ENCODE data around the genes GTF2H3 and DNAH10.

GRCh38 chr12:122750671-122751782 lies 1.6 kb upstream of the DENR start:
- PRO-cap = bidirectional peak, plus-strand start at chr12:122751045, minus-strand start at chr12:122751020; bidirectional peak, plus-strand start at chr12:122751301, minus-strand start at chr12:122751257; bidirectional peak, plus-strand start at chr12:122751665, minus-strand start at chr12:122751566

DNA sequence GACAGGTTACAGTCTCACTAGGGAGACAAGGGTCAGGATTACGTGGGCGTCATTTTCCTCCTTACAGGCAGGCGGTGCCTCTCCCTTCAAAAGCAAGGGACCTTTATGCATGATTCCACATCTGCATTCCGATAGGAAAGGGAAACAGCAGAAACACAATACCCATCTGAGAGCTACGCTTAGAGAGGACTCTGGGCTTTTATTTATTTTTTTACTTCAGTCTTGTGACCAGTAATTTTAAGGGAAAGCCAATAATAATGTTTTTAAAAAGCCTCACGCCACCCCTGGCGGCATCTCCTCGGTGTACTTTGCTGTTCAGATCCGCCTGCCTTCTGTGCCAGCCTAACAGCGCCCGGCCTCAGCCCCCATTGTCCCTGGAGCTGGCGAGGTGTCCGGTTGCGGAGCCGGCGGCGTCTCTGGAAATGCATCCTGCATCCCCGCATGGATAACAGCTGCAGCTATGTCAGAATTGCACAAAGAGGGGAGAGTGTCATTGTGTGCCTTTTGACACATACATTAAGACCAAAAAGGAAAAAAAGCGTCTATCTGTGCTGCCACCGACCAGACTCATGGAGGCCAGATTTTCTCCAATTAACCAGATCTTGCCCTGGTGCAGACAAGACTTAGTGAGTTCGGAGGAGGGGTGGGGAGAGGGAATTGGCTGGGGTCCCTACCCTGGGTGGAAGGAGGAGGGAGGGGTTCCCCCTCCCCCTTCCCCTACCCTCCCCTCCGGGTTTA lies 707 bp upstream of the HIP1R start:
- PRO-cap = unidirectional peak, plus-strand start at position 118 of the sequence; bidirectional peak, plus-strand start at position 368 of the sequence, minus-strand start at position 336 of the sequence

GRCh38 chr12:122855083-122855674 lies 19.9 kb downstream of the HIP1R start:
- PRO-cap = no peak

GRCh38 chr12:122865409-122866230 lies 30.3 kb downstream of the VPS37B start:
- PRO-cap = no peak

- PRO-cap = no peak
Measured at GRCh38 chr12:122867425-122868570, 28.1 kb downstream of the VPS37B start.

- PRO-cap = no peak
Measured at GRCh38 chr12:123151836-123152165, 911 bp upstream of the PITPNM2 start.

GRCh38 chr12:123388251-123388875 lies 4.4 kb downstream of the KMT5A start:
- PRO-cap = bidirectional peak, plus-strand start at chr12:123388946, minus-strand start at chr12:123388688

DNA sequence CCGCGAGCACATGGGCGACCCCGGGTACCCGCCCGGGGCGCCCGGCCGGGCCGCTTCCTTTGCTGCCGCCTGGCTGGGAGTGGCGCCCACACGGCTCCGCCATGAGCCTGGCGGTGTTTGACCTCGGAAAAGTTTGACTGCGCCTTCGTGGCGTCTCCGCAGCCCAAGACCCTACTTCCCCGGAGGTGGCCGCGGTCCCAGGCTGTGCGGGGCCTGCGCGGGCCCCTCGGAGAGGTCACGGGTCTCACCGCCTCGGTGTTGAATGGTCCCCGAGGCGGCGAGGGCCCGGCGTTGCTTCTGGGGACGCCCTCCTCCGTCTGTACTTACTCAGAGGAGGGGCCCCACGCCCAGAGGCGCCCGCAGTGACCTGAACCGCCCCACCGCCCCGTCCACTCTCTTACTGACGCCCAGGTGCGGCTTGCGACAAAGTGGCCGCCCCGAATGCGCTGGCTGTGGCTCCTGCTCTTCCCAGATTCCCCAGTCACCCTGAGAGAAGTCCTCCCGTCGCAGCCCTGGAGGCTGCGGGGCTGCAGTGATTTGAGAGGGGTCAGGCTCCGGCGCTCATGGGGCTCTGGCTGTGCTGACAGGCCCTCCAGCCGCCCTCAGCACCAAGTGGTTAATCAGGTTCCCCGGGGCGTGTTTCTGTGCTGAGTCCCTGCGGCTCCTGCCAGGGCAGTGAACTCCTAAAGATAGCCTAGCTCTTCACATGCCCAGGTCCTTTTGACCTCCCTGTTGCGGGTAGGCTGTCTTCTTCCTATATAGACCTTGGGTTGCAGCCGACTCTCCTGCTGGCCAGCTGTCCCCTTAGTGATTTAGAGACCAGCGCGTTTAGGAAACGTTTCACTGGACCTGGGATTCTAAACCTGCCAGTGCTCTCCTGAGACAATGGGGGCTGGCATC lies 5.9 kb downstream of the KMT5A start:
- PRO-cap = unidirectional peak, minus-strand start at position 264 of the sequence

DNA sequence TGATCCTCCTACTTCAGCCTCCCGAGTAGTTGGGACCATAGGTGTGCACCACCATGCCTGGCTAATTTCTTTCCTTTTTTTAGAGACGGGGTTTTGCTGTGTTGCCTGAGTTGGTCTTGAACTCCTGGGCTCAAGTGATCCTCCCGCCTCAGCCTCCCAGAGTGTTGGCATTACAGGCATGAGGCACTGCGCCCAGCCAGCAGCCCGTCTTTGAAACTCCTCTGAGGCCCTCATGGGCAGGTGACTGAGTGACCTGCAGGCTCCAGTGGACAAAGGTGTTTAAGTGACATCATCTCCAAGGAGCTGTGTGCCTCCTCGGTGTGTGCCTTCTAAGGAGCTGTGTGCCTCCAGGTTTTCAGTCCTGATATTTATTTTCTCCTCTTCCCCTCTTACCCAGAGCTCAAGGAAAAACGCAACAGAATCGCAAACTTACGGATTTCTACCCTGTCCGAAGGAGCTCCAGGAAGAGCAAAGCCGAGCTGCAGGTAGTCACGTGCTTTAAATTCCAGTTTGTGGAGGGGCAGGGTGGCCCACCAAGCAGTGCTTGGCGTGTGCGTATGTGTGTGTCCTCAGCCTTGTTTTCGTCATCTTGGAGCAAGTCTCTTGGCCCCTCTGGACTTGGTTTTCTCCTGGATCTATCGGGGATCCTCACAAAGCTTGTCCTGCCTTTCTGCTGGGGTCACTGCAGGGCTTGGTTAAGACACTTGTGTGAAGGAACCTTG lies 12.2 kb downstream of the KMT5A start:
- PRO-cap = no peak

DNA sequence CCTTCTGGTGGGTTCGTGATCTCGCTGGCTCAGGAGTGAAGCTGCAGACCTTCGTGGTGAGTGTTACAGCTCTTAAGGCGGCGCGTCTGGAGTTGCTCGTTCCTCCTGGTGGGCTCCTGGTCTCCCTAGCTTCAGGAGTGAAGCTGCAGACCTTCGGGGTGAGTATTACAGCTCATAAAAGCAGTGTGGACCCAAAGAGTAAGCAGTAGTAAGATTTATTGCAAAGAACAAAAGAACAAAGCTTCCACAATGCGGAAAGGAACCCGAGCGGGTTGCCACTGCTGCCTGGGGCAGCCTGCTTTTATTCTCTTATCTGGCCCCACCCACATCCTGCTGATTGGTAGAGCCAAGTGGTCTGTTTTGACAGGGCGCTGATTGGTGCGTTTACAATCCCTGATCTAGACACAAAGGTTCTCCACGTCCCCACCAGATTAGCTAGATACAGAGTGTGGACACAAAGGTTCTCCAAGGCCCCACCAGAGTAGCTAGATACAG lies 23.0 kb downstream of the RILPL2 start:
- PRO-cap = no peak

DNA sequence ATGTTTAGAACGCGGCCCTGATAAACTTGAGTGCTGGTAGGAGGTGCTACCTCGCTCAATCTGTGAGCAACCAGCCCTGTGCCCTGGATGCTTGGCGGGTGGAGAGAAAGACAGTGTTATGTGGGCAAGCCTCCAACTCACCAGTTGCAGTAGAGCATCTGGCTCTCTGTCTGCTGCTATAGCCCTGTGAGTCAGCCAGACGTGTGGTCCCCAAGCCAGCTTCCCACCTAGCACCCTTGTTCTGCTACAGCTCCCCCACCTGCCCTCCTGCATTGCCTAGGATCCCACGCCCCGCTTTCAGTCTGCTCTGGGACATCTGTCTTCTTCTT lies 13.4 kb downstream of the SNRNP35 start:
- PRO-cap = no peak

- PRO-cap = no peak
Measured at GRCh38 chr12:123586599-123587201, 2.3 kb downstream of the TMED2 start.

- PRO-cap = no peak
Measured at GRCh38 chr12:123596136-123597238, 5.4 kb upstream of the DDX55 start.

GRCh38 chr12:123597316-123598668 lies 4.1 kb upstream of the DDX55 start:
- PRO-cap = no peak

DNA sequence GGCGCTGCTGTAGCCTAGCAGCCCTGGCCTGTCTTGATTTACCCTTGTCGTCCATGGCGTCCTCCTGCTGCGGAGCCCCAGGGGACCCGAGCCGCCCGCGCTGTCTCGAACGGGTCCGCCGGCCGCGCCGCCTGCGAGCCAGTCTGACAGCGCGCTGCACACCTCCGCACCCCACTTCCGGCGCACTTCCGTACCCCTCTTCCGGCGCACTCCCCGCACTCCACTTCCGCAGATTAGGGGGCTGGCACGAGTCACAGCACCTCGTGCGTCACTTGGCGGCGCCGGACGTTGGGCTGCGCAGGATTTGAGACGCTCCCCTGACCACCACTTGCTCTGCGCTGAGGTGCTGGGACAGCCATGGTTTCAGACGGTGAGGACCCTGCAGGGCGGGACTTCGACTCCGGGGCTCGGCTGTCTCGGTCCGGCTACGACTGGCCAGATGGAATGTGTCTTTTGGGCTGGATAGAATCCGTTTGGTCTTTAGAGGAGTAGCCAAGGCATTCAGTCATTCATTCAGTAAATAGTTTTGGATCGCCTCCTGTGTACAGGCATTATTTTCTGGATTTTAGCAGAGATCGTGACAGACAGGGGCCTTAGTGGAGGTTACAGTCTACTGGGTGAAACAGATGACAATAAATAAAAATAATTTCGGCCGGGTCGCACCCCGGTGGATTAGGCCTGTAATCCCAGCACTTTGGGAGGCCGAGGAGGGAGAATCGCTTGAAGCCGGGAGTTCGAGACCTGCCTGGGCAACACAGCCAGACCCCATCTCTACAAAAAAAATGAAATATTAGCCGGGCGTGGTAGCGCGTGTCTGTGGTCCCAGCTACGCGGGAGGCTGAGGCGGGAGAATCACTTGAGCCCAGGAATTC lies at the start of gene GTF2H3:
TSS of gene GTF2H3 (plus strand) at position 327 of the 872 bp plus-strand sequence.
- PRO-cap = bidirectional peak, plus-strand start at position 358 of the sequence, minus-strand start at position 145 of the sequence

- PRO-cap = bidirectional peak, plus-strand start at chr12:123762056, minus-strand start at chr12:123761912
Measured at GRCh38 chr12:123761798-123762590, at the start of gene DNAH10. Gene DNAH10, plus strand, starts transcription at chr12:123762301.

GRCh38 chr12:123907859-123908324 lies 64.7 kb downstream of the CCDC92 start:
- PRO-cap = no peak

- PRO-cap = no peak
Measured at GRCh38 chr12:123943029-123943723, 29.5 kb downstream of the CCDC92 start.

- PRO-cap = no peak
Measured at GRCh38 chr12:124008353-124008725, 35.3 kb downstream of the ZNF664 start.

- PRO-cap = no peak
Measured at GRCh38 chr12:124094094-124094767, 121.2 kb downstream of the ZNF664 start.